Aorta (tissue), 1 donor: Measurements from ENCODE around the genes CASR, MIX23 and SLC49A4.

DNA sequence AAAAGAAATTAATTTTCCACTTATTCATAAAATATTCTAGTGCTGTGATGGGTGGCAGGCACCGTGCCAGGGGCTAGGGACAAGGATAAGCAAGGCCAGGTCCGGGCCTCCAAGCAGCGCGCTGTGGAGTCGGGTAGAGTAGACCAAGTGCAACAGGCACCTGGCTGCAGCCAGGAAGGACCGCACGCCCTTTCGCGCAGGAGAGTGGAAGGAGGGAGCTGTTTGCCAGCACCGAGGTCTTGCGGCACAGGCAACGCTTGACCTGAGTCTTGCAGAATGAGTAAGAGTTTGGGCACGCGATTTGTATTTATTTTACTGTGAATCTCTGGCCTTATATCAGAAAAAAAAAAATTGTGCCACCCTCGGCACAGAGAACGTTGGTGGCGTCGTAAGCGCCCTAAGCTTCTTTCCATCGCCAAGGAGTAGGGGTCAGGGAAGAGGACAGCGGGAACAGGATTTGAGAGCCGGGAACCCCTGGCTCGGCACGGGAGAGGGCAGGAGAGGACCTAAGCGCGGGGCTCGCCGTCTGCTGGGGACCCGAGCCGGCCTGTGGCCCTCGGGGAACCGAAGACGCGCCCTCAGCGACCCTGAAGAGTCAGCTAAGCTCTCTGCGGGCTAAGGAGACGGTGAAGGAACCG is at the start of gene CASR:
Gene CASR (plus strand): TSS at position 136 of the 638 bp plus-strand sequence.
- PRO-cap = no peak

DNA sequence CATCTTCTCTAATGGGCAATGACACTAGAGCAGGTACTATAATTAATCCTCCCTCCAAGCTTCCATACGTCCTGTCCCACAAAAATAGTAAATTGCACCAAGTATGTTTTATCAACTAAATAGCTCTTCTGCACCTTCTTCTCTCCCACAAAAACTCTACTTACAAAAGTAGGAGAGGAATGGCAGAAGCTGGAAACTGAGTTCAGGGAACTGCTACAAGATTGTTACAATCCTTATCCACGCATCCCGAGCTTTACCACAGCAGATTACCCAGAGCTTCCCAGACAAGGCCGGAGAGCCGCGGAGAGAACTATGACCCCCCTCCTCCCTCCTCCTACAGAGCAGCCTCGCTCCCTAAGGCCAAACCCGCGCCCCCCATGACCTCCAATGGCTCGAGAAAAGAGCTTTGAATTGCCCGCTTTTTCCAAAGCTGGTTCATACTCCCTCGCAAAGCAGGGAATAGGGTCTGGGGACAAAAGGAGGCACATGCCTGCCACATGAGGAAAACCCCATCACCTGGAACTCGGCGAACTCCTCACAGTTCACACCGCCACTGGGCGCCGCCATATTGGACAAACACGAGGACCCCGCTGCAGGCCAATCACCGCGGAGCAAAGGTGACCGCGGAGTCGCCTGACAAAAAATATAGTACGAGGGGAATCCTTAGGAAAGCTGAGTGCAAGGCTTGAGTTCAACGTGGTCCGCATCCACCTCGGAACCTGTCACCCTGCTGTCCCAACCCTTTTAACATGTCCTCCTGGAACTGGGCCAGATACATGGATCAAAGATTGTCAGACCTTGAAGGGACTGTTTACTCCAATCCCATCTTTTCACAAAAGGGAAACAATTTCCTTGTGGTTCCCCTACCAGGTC is at the start of gene MIX23:
Gene MIX23 (minus strand): TSS at position 574 of the 873 bp plus-strand sequence.
- PRO-cap = bidirectional peak, plus-strand start at position 675 of the sequence, minus-strand start at position 567 of the sequence

GRCh38 chr3:122496289-122496877 is 18.4 kb downstream of the KPNA1 start:
- PRO-cap = no peak

DNA sequence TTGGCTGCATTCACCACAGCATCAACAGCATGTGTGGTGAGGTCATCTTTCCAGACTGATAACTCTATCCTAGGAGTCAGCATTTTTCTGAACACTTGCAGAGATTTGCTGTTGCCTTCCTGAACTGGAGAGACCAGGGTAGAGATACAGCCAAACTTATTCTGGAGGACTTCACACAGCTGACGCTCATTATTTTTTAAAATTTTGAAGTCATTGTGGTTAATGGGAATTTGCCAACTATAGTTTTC is 8.3 kb downstream of the PARP9 start:
- PRO-cap = no peak

DNA sequence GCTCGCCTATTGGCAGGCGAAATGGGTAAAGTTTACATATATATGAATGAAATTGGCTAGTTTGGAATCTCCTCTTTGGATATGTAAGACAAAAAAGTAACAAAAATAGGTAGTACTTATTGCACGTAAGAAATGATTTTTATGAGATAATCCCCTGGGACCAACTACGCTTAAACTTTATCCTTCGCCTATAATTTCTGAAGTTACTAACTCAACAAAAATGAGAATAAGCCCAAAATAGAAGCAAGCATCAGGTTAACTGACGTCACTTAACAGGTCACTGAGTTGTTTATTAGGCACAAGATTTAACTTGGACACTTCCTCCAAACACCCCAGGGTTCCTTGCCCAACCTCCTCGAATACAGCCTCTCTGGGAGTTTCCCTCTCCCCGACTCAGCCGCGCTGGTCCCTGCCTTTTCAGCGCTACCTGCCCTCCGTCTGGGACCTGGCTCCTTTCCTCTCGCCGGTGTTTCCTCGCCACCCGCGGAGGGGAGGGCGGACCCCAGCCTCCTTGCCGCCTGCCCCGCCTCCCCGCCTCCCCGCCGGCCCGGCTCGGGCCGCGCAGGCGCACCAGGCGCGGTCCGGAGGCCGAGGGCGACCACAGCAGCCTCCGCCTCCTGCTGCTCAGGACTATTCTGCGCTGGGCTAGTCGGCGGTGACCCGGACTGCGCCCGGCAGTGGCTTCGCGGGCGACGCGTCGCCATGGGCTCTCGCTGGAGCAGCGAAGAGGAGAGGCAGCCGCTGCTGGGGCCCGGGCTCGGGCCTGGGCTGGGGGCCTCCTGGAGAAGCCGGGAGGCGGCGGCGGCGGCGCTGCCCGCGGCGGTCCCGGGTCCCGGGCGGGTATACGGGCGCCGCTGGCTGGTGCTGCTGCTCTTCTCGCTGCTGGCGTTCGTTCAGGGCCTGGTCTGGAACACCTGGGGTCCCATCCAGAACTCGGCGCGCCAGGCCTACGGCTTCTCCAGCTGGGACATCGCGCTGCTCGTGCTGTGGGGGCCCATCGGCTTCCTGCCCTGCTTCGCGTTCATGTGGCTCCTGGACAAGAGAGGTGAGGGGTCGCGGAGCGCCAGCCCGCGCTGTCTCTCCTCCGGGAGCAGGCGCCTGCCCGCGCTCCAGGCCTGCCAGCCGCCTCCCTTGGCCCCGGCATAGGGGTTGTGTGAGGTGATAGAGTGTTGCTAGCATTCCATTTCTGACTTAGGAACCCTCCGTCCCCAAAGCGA is at the start of gene SLC49A4:
Gene SLC49A4 (plus strand): TSS at position 579 of the 1,217 bp plus-strand sequence.
- PRO-cap = bidirectional peak, plus-strand start at position 396 of the sequence, minus-strand start at position 357 of the sequence; bidirectional peak, plus-strand start at position 677 of the sequence, minus-strand start at position 538 of the sequence; unidirectional peak, minus-strand start at position 1,106 of the sequence

GRCh38 chr3:122797268-122797710 is 2.4 kb downstream of the SLC49A4 start:
- PRO-cap = no peak

GRCh38 chr3:122893943-122894475 is 99.1 kb downstream of the SLC49A4 start:
- PRO-cap = no peak

DNA sequence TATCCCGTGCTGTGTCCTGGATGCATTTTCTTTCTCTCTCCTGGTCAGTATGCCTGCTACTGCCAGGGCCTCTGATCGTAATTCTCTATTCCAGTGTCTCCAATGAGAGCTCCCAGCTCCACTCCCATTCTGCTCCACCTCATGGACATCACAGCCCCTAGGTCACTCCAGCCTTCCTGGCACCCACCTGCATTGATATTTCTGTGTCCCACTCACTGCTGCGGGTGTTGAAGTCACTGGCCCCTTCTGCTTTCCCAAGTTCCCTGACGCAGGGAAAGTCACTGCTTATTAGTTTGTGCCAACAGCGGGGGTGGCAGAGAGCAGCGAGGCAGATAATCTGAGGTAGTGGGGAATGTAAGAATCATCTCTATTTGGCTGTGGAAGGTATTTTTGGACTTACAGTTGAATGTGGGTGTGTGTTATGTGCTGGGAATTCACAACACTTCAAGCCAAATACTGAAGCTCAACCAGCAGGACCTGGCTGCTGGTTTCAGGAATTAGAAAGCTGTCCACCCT is 58.0 kb downstream of the SEMA5B start:
- PRO-cap = no peak

- PRO-cap = no peak
Measured at GRCh38 chr3:122973864-122974314, 53.7 kb downstream of the SEMA5B start.

- PRO-cap = no peak
Measured at GRCh38 chr3:122975910-122976306, 51.7 kb downstream of the SEMA5B start.

DNA sequence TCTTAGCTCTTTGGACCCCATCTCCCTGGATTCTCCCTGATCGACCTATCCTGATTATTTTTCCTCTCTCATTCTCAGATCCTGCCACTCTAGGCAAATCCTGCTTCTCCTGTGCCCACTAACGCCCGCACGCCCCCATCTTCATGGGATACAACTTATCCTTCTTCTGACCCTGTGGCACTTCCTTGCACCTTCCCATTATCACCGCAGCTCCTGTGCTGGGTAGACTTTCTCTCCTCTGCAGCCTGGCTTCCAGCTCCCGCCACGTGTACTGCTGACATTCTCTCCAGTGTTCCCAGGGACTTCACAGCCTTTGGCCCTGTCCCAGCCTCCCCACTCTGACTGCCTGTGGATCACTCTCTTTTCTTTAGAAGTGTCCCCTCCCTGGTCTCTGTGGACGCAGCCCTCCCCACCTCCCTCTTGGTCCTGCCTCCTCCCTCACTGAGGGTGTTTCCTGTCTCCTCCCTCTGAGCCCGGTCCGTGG is 17.3 kb downstream of the PDIA5 start:
- PRO-cap = no peak

DNA sequence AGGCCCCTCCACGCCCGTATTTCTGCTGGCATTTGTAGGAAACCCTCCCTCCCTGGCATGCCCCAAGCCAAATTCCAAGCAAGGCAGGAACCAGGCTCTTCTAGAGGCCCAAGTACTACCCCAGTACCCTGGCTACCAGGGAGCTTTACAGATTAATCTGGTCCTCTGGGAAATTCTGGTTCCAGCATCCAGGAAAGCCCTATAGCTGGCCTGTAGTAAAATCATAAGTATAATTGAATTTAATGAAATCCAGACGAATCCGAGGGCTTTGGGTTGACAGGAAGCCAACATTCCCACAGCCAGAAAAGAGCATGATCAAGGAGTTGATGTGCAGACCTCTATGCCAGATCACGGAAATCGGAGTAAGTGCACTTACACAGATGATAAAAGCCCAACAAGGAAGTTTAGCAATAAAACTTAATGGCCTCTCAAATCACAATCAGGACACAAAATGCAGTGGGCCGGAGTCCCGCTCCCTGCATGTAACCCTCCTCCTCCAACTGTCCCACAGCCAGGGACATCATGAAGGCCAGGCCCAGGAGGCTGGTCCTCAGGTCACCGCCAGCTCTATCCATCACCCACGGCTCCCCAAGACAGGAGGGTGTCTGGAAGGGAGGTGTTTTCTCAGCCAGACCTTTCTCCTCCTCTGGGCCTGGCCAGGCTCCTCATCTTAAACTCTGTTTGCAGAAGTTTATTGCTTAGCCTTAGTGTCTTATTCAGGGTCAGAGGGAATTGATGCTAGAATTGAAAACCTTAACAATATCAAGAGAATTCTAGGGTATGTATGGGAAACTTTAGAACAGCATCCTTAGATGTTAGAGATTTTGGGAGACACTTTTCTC is 62.8 kb upstream of the SEC22A start:
- PRO-cap = no peak

- PRO-cap = no peak
Measured at GRCh38 chr3:123210277-123211556, 9.0 kb downstream of the SEC22A start.

DNA sequence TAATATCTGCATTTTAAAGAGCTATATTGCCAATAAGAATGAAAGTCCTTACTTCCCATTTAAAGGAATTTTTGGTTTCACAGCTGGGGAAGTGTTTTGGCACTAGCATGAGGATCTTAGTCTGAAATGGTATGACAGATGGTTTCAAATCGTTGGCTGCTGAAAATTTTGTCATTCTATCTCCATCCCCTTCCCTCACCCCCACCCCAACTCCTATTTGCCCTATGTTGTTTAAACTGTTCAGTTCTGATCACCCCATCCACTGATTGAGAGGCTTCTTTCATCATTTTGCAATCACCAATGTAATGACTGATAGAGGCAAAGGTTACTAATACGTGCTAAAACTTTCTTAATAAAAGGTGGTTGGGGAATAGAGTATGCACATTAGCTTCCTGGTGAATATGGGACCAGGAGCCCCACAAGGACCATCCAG is 105.7 kb downstream of the SEC22A start:
- PRO-cap = no peak

GRCh38 chr3:123586852-123587476 is 2.1 kb upstream of the HACD2 start:
- PRO-cap = no peak

GRCh38 chr3:123613177-123613893 is 28.5 kb upstream of the HACD2 start:
- PRO-cap = no peak

- PRO-cap = no peak
Measured at GRCh38 chr3:123619288-123619477, 34.3 kb upstream of the HACD2 start.

DNA sequence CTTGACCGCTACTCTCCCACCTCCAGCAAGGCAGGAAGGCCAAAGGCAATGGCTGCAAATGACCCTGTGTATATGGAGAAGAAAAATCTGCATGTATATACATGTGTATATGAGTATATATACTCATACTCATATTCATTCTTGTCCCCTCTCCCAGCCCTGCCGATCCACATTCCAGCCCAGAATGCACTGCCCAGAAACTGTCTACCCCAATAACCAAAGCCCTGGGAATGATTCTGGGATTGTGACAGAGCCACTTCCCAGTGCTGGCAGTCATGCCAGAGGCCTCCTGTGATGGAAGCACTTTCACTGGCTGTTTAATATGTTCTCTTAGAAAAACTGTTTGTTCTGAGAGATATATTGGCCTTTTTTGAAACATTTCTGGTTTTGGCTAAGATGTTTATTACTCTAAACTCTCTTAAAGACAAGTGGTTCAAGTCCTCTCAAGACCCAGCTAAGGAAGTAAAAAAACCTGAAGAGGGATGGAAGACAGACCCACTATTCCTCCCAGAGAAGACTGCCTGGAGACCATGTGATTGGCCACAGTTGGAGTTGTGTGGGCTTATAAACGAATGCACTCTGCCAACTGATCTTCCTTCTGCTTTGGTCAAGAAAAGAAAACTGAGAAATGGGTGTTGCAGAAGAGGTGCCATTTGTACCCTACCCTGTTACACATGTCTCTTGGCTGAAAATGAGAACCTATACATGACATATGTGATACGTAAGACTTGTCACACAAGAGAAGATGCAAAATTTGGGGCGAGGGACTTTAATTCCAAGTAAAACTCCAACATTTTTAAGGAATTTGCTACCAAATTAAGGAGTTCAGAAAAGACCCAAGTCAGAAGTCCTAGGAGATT is 74.1 kb upstream of the HACD2 start:
- PRO-cap = no peak

DNA sequence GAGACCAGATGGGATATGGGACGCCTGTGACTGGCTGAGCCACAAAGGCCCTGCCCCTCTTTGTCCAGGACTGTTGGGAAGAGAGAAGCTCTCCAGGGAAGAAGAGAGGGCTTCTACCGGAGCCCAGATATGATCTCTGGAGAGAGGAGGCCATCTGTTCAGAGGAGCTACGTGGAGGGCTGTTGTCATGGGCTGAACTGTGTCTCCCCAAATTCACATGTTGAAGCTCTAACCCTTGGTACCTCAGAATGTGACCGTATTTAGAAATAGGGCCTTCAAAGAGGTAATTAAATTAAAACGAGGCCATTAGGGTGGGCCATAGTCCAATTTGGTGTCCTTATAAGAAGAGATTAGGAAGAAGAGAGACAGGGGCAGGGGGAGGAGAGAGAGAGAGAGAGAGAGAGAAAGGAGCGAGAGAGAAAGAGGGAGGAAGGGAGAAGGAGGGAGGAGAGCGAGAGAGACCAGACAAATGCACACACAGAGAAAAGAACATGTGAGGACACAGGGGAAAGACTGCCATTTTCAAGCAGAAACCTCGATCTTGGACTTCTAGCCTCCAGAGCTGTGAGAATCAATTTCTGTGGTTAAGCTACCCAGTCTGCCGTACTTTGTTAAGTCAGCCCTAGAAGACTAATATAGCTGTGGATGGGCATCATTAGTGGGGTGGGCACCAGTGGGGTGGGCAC is 87.1 kb upstream of the HACD2 start:
- PRO-cap = no peak

DNA sequence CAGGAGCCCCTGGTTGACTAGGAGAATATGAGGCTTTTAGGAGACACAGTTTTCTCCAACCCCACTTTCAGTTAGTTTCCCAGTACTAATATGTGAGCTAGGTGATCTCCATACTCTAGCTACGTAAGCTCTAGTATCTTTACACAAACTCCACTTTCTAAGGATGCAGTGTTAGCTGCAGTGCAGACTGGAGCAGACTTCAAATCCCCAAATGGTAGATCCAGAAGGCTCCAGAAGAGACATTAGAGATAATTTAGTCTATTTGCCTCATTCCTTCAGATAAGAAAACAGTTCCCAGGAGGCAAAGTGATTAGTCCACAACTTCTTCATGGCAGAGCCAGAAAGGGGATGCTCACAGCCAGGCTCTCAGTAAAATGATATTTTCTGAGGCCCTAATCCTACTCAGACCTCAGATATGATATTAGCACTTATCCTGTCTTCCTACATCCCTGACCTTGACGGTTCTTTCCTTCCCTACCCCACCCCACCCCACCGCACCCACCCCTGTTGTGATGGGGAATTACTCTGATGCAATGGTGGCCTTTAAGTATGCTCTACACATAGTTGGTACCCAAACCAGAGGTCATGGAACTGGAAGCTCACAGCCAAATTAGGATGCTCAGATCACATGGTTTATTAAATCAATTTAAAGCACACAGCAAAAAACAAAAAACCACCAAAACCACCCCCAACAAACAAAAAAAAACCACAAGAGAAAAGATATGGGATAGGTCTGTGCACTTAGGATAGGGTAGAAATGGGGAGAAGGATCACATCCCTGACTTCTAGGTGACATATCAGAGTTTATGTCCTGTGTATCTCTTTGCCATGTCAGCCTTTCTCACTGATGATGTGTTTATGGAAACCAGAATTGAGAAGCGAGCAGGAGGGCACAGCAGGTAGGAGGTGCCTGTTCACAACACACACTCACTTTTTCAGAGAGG is 33.9 kb downstream of the KALRN start:
- PRO-cap = no peak